Ureter (tissue), 1 donor: ENCODE data around the gene TMEM72.

- PRO-cap, result no peak
These were observed 36.2 kb downstream of the BMS1 start for GRCh38 chr10:42818652-42819250.

DNA sequence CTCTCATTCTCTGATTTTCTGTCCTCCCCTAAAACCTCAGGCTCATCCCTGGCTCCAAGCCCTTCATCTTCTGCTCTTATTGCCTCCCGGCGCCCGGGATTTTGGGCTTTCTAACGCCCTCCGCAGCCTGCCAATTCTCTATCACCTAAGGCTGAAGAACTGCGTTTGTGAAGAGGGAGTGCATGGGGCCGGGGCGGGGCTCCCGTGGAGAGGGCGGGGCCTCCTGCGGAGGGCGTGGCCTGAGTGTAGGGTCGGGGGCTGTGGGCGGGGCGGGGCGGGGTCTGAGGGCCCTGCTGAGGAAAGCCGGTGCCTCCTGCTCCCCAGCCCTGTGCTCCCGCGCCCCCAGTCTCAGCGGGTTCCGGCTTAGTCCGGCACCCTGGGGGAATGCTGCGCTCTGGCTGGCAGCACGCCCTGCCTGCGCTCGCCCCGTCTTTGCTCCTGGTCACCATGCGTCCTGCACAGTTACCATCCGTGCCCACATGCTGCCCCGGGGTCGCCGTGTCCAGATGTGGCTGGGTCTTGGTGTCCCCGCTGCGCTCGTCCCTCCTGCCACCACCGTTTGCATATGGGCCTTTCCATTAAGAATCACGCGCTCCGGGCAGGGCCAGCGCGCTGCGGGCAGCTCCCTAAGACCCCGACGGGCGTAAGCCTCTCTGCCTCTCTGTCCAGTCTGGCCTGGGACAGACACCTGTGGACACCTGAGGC is 144.1 kb upstream of the RET start:
- PRO-cap, result no peak

- PRO-cap, result no peak
These were observed 143.0 kb upstream of the RET start for GRCh38 chr10:42933774-42934424.

GRCh38 chr10:42960959-42961241 is 116.0 kb upstream of the RET start:
- PRO-cap, result no peak

GRCh38 chr10:43026205-43027314 is 50.3 kb upstream of the RET start:
- PRO-cap, result no peak

- PRO-cap, result no peak
These were observed 584 bp downstream of the CSGALNACT2 start for GRCh38 chr10:43138673-43139385.

DNA sequence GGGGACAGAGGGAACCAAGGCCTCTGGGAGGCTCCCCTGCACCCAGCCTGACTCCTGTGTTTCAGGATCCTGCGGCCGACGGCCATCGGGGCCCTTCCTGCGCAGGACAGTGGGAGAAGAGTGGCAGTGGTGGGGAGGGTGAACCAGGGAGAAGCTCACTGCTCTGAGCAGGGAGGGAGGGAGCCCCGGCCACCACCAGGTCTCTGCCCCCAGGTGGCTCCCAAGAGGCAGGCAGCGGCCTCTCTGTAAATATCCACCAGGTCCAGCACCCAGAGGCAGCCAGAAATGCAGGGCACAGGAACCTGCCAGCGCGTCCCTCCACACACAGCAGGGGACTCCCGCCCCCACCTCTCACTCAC is 1.1 kb downstream of the RASGEF1A start:
- PRO-cap, result no peak

GRCh38 chr10:43375315-43375781 is 3.9 kb downstream of the FXYD4 start:
- PRO-cap, result no peak

DNA sequence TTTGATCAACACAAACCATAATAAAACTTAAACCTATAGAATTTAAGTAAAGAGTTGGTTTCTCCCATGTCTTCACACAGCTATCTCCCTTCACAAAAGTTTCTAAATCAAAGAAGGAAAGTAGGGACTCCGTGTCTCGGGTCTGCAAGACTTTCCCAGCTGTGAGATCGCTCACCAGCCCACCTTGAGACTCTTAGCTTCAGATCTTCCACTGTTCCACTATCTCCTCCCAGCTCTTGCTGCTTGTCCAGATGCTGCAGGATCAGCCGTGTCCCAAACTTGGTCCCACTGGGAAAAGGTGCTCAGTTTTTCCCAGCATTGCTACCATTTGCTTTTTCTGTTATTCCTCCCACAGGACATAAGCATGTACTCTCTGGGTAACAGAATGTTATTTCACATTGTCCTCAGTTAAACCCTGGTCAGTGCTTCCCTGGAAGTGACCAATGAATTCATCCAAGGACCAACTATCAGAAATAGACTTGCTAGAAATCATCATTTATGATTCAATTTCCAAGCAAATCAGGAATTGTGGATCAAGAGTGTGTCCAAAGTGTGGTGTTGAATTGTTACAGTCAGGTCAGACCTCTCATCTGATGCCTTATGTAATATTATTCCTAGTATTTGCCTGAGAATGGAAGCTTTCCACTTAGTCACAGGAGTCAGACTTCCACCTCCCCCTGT is 179.1 kb upstream of the ZNF32 start:
- PRO-cap, result no peak

- PRO-cap, result no peak
These were observed 197.6 kb upstream of the ZNF32 start for GRCh38 chr10:43845948-43846942.

- PRO-cap, result no peak
These were observed 151.3 kb downstream of the CXCL12 start for GRCh38 chr10:44233441-44234088.

DNA sequence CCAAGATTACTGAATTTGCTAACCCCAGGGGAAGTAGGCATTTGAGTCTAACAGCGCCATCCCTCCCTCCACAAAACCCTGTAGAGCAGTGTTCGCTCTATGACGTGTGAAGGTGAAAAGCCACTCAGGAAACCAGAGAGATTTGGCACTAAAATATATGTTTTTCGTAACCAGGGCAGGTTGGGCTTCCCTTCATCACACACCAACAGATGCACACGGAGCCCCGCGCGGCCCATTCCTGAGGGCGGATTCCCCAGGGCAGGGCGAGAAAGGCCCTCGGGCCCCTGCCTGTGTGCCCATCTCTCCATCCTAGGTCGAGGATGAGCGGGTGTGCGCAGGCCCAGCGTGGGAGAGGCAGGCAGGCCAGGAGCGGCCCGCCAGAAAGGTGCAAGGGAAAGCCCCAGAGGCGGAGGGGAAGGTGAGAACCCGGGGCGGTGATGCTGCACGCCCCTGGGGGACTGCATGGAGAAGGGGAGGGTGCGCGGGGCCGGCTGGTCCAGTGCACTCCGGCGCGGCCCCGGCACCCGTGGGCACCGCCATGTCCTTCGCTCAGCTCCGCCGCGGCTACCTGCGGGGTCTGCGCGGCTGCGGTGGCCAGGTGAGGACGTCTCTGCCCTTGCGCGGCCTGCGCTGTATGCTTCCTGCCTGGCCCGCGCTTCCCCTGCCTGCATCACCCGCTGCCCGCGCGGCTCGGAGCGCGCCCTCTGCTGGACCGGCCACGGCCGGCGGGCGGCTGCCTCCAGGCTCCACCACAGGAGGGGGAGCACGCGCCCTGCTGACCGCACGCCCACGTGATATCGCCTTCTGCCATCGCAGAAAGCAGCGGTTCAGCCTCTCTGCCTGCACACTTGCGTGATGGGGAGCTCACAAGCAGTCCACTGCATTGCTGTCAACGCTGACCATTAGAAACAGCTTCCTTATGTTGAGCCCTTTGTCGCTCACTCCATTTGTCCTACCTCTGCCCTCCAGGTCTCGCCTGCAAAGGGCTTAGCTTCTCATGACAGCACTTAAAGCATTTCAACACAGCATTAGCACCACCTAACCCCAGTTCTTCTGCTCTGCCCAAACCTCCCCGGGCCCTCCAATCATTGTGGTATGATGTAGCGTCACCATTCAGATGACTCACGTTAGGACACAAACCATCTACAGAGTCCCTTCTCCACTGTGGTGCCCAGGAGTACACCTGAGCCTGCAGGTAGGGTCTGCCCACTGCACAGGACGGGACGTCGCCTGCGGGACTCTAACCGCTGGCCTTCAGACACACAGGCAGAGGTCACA is 74.0 kb downstream of the CXCL12 start:
- PRO-cap, result unidirectional peak, minus-strand start at position 663 of the sequence

DNA sequence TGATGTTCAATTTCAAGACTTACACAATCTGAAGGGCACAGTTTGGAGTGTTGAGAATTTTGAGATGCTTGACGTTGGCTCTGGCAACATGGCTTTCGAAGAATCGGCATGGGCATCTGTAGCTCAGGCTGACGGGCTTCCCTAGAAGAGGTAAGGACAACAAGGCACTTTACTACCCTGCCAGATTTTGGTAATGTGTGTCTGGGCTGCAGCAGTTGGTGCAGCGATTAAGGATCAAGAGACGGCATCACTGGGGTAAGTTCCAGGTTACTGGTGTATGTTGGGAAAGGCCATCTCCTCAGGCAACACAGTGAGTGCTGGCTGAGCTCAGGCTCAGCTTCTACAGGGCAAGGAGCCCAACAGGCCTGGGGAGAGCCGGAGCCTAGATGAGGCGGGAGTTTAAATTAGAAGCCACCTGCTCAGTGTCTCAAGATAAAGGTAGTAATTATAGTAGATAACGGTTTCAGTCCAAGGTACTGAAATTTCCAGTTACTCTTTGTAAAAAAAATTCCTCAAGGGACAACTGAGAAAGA is 4.1 kb downstream of the CXCL12 start:
- PRO-cap, result no peak

GRCh38 chr10:44911116-44911678 is at the start of gene TMEM72:
TMEM72 (plus strand) TSS chr10:44911337.
- PRO-cap, result no peak

DNA sequence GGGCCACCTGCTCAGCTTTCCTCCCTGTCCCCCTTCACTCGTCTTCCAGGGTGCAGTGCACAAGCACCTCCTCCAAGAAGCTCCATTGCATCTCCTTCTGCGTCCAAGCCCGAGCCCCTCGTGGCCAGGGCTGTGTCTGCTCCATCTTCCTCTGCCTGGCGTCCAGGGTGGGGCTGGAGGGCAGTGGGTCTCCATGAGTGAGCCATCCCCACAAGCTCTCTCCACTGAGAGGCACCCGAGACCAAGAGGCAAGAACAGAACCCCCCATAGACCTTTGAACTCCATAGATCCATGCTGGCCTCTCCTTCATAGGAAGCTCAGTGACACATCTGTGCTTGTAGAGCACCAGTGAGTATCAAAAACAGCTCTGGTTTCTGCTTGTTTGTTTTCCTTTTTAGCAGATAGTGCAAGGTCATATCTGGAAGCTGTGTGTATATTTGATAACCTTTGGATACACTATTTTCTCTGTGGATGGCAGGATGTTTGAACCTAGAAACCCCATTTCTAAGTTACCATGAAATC is 2.0 kb upstream of the DEPP1 start:
- PRO-cap, result no peak

- PRO-cap, result no peak
These were observed 7.9 kb downstream of the ZNF22 start for GRCh38 chr10:45008552-45009114.

GRCh38 chr10:45156345-45156722 is 155.6 kb downstream of the ZNF22 start:
- PRO-cap, result no peak

GRCh38 chr10:45408895-45409415 is 34.9 kb downstream of the ALOX5 start:
- PRO-cap, result no peak

- PRO-cap, result no peak
These were observed 2.6 kb upstream of the TIMM23 start for GRCh38 chr10:45969718-45970073.

DNA sequence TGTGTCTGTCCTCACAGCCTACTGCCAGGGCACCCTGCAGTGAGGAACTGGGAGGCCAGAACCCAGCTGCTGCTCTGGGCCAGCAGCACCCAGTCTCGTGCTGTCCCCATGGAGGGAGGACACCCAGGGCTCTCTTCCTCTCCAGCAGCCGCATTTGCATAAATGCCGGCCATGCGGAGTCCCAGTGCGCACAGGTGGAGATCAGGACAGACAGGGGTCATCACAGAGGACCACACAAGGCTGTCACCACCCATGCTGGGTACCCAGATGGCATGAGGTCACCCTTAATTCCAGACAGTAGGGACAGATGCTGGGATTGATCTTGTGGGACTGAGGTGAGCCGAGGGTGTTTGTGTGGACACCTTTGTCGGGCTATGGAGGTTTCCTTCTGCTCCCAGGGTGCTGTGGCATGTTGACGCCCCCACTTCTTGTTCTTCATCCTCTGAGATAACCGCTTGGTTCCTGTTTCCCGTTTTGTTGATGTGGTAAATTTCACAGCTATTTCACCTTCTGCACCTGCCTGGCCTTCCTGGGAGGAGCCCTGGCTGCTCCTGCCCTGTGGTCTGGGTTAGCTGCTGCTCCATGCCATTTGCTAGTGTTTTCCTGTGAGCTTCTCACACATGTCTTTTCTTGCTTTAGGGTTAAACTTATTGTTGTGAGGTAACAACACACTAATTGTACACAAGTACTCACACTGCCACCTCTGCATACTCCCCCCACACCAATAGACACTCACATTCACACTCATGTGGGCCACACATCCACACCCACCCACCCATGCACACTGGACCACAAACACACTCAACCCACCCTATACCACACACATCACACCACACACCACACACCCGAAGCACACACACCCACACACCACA is 46.3 kb upstream of the MSMB start:
- PRO-cap, result no peak